AG09309 (cell line): Measurements from ENCODE around the genes JKAMP and TMEM30B.

- RRBS = no CpG with 5 or more reads among the region's 16 CpGs
Observed at GRCh38 chr14:57364984-57365906, 25.1 kb upstream of the NAA30 start.

- RRBS = no CpG with 5 or more reads among the region's 7 CpGs
Observed at GRCh38 chr14:57391669-57392001, 1.2 kb downstream of the NAA30 start.

DNA sequence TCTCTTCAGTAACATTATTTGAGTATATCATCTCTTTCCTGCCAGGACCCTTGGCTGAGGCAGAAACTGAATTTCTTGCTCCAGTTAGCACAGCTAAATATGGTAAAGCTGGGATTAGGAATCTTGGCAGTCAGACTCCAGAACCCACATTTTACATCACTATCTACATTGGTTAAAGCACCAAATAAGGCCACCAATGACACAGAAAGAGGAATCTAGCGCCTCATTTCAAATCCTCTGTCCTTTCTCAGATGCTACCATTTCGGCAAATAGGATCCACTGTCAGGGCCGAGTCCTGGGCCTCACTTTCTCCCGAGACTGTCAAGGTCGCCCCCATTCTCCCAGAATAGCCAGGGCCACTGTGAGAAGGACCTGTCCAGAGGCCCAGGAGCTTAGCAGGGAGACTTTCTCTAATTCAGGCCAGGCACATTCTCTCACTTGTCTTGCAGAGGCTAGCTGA is 122.1 kb upstream of the SLC35F4 start:
- RRBS = no CpG with 5 or more reads among the region's 5 CpGs

- RRBS = no CpG with 5 or more reads among the region's 28 CpGs
Observed at GRCh38 chr14:59189292-59189810, 884 bp downstream of the DAAM1 start.

DNA sequence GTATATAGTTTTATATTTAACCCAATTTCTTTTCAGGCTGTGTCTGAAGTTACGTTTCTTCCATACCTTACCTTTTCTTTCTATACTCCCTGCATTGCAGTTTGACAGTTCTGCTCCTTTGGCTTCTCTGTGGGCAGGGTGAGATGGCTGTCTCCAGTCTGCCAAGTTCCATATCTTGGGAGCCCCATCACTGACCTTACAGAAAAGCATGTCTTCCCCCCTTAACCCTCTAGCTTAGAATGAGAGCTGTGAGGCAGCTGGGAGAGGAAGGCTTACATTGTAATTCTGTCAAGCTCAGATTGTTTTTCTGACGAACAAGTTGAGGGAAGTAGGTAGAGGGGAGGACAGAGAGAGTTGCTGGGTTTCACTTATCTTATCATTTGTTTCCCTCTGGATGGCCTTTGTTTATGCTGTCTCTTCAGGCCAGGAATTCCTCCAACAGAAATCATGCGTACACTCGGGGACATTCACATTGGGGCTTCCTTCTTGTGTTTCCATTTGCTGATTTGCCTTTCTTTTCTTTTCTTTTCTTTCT is 9.3 kb downstream of the DAAM1 start:
- RRBS = no CpG with 5 or more reads among the region's 4 CpGs

GRCh38 chr14:59215301-59215671 is 26.8 kb downstream of the DAAM1 start:
- RRBS = no CpG with 5 or more reads among the region's 6 CpGs

- RRBS = no CpG with 5 or more reads among the region's 4 CpGs
Observed at GRCh38 chr14:59407087-59407735, 58.0 kb downstream of the GPR135 start.

DNA sequence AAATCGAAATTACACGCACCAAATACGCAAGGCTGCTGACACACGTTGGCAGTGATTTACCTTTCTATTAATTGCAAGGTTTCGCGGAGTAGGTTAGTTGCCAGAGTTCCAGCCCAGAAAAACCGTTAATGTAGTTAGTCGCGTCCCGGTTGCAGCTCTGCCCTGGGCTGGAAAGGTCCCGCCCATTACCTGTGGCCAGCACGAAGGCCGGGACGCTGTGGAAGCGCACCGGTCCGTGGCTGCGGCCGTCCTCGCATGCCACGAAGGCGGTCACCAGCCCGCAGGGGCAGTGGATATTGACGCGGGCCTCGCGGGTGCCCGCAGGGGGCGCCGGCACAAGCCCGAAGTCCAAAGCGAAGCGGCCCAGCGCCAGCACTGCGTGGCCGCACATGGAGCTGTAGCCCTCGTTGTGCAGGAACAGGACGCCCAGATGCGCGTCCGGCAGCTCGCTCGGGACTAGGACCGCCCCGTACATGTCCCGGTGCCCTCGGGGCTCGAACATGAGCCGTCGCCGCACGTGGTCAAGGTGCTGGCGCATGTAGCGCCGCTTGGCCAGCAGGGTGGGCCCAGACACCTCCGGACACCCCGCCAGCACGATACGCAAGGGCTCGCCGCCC is 480 bp downstream of the L3HYPDH start:
- RRBS = 3% methylated on average over 38 of the region's 61 CpGs

GRCh38 chr14:59484237-59485335 is at the start of gene JKAMP:
JKAMP (plus strand) TSS chr14:59484517.
- RRBS = 2% methylated on average over 8 of the region's 74 CpGs

DNA sequence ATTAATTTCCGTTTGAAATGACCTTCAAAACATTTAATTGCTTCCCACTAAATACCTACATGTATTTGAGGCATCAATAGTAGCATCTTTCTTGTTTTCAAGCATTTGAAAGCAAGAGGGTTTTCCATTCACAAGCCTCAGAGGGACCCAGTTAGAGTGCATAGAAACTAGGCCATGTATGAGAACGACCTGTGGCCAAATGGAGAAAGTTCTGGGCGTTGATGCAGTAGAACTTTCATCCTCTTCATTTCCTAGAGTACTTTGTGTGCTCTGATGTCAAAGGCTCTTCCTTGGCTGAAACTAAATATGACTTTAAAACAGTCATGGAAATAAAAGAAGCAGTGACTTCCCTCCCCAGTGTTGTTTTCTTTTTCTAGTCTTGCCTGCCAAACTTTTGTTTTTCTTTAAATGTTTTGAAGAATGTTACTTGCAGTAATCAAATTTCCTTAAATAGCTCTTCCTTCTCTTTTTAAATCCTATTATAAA is 989 bp upstream of the DHRS7 start:
- RRBS = no CpG with 5 or more reads among the region's 3 CpGs

- RRBS = no CpG with 5 or more reads among the region's 1 CpG
Observed at GRCh38 chr14:60265520-60265767, 16.4 kb downstream of the PPM1A start.

- RRBS = 2% methylated on average over 7 of the region's 16 CpGs
Observed at GRCh38 chr14:60722350-60722616, 1.9 kb downstream of the SIX4 start.

- RRBS = no CpG with 5 or more reads among the region's 9 CpGs
Observed at GRCh38 chr14:61145119-61145916, 135.8 kb downstream of the TMEM30B start.

DNA sequence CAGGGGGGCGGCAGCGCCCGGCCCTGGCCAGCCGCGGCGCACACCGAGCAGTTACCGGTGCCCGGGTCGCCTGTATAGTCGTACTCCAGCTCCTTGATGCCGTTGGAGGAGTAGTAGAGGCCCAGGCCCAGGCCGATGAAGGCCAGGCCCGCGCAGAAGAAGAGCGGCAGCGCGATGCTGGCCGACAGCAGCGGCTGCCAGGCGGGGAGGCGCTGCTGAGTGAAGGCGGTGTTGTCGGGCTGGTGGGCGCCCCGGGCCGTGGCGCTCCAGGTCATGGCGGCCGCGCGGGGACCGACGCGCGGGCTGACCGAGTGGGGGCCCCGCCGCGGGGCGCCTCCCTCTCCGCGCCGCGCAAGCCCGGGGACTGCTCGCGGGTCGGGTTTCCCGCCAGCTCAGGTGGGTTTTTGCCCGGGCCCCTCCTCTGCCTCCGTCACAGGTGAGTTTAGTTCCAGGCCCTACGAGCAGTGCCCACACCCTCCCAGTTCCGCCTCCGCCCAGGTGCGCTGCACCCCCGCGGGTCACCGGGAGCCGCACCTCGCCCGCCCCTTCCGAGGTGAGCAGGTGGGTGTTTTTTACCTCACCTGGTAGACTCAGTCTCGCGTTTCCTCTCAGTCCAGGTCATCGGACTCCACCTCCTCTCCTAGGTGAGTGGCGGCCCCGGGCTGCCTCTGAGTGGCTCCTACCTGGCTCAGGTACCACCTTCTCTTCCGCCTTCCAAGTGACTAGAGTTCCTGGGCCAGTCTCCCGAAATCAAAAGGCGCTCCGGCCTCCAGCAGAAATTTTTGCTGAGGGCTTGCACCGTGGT is at the start of gene TMEM30B:
TSS of gene TMEM30B (minus strand) at position 466 of the 805 bp plus-strand sequence.
- RRBS = 4% methylated on average over 29 of the region's 73 CpGs

GRCh38 chr14:61281678-61282158 is 580 bp upstream of the TMEM30B start:
- RRBS = no CpG with 5 or more reads among the region's 8 CpGs

DNA sequence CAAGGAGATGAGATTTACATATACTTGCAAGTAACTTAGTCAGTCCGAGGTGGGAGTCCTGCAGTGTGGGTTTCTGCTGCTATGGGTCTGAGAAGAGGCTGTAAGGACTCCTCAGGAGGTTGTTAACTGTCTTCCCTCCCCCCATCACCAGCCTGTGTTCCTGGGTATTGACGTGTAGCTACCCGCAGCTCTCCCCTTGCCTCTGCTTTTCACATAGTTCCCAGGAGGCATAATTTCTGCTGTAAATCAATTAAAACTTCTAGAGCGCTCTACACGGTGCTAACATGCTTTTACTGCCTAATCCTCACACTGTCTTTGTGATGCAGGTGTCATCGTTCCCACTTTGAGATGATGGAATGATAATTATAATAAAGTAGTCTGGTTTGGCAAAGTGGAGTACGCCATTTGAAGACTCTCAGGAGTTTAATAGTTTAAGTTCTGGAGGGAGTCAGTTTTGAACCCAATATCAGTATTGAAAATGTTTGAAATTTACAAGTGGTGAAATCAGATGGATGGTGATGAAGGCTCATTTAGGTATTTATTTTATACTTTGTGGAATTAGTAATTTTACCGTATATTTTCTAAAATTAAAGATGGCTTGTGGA is 1.8 kb downstream of the PRKCH start:
- RRBS = no CpG with 5 or more reads among the region's 8 CpGs

- RRBS = no CpG with 5 or more reads among the region's 13 CpGs
Observed at GRCh38 chr14:61333915-61334689, 12.7 kb downstream of the PRKCH start.

- RRBS = no CpG with 5 or more reads among the region's 6 CpGs
Observed at GRCh38 chr14:61365414-61366254, 44.3 kb downstream of the PRKCH start.

DNA sequence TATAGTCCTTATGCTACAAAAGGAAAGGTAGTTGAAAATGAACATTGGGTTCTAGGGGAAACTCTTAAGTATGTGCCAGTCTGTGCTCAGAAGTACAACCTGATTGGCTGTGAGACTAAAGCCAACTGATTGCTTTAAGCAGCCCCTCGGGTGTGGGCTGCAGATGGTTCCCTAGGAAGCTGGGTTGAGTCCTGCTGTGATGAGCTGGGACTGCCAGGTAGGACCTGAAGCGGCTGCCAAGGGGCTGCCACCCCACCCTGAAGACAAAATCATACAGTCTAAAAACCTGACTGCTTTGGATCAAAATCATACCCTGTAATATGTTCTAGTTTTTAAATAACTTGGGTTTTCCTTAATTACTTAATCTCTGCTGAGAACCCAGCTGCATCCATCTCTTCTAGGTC is 147.9 kb downstream of the PRKCH start:
- RRBS = no CpG with 5 or more reads among the region's 2 CpGs